Left colon (tissue), 1 donor: ENCODE measurements around the genes OPRD1 and PTPRU.

GRCh38 chr1:28123769-28123994, 35.3 kb upstream of the EYA3 start:
- PRO-cap: no peak

DNA sequence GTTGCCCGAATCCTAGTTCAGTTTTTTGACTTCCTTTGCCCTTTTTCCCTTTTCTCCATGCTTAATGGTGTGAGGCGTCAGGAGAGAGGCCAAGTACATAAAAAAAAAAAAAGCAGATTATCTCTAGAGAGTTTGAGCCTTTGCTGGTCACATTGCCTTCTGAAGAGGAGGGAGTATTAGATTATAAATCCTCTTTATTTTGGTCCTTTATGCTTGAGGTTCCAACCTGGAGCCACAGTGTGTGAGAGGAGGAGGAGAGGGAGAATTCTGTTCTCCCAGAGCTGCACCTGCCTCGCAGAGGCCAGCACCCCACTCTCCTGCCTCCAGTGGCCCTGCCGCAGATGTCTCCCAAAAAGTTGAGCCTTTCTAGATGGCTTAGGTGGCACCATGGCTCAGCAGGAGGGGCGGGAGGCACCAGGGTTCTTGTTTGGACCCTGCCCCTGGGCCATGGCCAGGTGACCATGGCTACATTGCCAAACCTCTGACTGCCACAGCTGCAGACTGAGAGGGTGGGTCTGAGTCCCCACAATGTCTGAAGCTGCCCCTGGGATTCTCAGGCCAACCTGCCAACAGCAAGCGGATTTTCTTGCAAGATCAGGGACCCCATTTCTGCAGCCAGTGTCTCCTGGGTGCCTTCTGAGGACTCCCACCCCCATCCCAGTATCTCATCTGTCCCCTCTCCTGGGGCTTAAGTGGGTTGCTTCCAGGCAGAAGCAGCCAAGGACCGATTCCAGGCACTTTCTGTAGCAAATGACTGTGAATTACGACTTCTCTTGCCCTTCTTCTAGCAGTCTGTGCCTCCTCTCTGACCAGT, 22.2 kb downstream of the SESN2 start:
- PRO-cap: no peak

DNA sequence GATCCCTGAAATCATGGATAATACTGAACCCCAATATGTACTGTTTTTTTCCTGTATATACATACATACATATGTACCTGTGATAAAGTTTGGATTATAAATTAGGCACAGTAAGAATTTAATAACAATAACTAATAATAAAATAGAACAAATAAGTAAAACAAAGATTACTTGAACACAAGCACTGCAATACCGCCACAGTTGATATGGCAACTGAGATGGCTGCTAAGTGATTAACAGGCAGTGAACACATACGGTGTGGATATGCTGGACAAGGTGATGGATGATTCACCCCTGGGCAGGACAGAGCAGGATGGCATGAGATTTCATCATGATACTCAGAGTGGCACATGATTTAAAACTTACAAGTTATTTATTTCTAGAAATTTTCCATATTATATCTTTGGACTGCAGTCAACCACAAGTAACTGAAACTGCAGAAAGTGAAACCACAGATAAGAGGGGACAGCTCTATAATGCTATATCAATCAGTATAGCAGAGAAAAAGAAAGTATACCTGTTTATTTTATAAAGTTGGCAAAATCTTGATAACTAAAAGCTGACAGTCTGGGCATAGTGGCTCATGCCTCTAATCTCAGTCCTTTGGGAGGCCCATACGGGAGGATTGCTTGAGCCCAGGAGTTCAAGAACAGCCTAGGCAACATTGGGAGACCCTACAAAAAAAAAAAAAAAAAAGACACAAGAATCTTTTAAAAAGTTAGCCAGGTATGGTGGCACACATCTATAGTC, 47.9 kb downstream of the PHACTR4 start:
- PRO-cap: no peak

- PRO-cap: no peak
Measured at GRCh38 chr1:28473463-28474262, 32.2 kb upstream of the RCC1 start.

- PRO-cap: no peak
Measured at GRCh38 chr1:28505625-28505735, 363 bp upstream of the RCC1 start.

GRCh38 chr1:28580350-28580929, 11.6 kb upstream of the RAB42 start:
- PRO-cap: no peak

- PRO-cap: no peak
Measured at GRCh38 chr1:28631333-28631612, 11.6 kb downstream of the TAF12 start.

DNA sequence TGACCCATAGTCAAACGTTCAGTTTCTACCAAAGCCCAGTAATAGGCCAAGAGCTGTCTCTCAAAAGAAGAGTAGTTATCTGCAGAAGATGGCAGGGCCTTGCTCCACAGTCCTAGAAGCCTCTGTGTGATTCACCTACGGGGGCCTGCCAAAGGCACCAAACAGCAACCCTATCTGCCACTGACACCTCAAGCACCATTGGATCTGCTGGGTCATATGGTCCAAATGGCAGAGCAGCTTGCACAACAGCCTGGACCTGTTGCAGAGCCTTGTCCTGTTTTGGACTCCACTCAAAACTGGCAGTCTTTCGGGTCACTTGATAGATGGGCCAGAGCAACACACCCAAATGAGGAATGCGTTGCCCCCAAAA, 12.7 kb upstream of the GMEB1 start:
- PRO-cap: no peak

- PRO-cap: no peak
Measured at GRCh38 chr1:28754569-28755534, 18.1 kb downstream of the YTHDF2 start.

DNA sequence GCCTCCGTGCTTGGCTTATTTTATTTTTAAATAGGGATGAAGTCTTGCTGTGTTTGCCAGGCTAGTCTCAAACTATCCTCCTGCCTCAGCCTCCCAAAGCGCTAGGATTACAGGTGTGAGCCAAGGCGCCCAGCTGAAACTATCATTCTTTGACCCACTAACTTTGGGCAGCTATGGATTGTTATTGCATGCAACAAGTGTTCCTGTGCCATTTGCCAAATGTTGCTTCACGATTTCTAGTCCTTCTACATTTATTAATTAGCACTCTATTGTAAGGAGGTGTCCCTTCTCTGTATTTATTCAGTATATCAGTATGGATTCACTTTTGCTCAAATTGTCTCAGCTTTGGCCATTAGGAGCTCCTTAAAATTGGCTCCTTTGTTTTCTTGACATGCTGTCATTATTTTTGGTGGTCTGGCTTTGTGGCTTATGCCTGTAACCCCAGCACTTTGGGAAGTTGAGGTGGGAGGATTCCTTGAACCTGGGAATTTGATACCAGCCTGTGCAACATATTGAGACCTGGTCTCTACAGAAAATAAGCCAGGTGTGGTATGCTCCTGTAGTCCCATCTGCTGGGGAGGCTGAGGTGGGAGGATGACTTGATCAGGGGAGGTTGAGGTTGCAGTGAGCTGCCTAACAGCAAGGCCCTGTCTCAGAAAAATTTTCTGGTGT, 36.5 kb downstream of the YTHDF2 start:
- PRO-cap: no peak

DNA sequence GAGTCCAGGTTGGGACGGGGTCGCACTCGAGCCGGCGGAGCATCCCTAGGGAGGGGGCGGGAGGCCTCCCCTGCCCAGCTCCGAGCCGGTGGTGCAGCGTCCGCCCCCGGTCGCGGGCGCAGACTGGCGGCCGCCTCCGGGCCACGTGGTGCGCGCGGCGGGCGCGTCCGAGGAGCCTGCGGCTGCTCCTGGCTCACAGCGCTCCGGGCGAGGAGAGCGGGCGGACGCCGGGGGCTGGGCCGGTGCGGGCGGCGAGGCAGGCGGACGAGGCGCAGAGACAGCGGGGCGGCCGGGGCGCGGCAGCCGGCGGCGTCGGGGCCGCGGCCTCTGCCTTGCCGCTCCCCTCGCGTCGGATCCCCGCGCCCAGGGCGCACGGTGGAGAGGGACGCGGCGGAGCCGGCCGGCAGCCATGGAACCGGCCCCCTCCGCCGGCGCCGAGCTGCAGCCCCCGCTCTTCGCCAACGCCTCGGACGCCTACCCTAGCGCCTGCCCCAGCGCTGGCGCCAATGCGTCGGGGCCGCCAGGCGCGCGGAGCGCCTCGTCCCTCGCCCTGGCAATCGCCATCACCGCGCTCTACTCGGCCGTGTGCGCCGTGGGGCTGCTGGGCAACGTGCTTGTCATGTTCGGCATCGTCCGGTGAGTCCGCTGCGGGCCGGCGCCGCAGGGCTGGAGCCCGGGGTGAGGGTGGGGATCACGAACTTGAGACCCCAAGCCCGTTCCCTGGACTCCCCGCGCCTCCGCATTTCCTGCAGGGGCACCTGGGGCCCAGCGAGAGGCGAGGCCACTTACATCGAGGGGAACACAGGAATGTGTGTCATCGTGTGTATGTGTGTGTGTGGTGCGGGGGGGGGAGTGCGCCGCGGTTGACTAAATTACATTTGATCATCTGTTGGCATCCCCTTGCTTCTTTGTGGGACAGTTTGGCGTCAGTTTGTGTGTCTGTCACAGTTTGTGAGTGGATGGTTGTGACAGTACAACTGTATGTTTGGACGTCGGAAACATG, at the start of gene OPRD1:
TSS of gene OPRD1 (plus strand) at position 196 of the 1,003 bp plus-strand sequence.
- PRO-cap: no peak

GRCh38 chr1:29236123-29237005, at the start of gene PTPRU:
Gene PTPRU (plus strand): TSS chr1:29236522.
- PRO-cap: unidirectional peak, plus-strand start at chr1:29236366; unidirectional peak, plus-strand start at chr1:29236522

GRCh38 chr1:29837277-29837724, 601.0 kb downstream of the PTPRU start:
- PRO-cap: no peak

DNA sequence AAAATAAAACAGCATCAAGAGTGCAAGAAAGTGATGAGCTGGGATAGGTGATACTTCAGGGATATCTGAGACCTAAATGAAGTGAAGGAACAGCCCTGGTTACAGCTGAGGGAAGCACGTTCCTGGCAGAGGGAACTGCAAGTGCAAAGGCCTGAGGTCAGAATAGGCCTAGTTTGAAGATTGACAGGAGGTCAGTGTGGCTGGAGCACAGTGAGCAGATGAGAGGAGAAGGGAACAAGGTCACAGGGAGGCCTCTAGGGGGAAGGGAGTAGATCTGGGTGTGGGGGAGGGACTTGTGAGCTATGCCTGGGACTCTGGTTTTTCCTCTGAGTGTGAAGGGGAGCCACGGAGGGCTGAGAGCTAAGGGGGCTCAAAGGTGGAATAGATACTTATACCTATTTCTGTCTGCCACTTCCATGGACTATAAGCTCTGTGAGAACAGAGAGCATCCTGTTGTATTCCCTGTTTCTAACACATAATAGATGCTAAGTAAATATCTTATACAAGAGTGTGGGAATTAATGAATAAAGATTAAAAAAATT, 736.4 kb downstream of the MATN1 start:
- PRO-cap: no peak

DNA sequence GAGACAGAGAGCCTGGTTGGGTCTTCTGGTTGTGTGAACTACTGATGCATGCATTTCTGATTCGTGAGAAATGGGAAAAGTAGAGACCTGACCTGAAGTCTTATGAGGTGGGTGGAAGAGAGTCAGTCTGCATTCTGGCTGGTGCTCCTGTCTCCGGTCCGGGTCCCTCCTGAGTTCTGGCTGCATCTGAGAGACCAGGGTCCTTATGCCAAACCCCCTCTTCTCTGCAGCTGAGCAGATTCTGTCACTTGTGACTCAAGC, 638.7 kb downstream of the MATN1 start:
- PRO-cap: no peak

DNA sequence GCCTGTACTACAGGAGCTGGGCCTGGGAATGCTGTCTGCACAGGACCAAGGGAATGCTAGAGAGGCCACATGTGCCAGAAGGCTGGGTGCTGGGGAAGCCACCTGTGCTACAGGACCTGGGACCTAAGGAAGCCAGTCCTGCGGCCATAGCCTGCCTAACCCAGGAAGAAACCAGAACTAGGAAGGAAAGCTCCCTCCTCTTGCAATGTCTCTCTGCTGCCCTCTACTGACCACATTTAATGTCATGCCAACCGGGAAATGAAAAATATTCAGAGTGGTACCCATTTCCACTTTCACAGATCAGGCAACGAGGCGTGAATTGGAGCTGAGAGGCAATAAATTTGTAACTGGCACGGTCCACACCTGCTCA, 343.1 kb downstream of the MATN1 start:
- PRO-cap: no peak

- PRO-cap: no peak
Measured at GRCh38 chr1:30704253-30704662, 19.1 kb downstream of the MATN1 start.

GRCh38 chr1:30731223-30731511, 7.8 kb upstream of the MATN1 start:
- PRO-cap: no peak

DNA sequence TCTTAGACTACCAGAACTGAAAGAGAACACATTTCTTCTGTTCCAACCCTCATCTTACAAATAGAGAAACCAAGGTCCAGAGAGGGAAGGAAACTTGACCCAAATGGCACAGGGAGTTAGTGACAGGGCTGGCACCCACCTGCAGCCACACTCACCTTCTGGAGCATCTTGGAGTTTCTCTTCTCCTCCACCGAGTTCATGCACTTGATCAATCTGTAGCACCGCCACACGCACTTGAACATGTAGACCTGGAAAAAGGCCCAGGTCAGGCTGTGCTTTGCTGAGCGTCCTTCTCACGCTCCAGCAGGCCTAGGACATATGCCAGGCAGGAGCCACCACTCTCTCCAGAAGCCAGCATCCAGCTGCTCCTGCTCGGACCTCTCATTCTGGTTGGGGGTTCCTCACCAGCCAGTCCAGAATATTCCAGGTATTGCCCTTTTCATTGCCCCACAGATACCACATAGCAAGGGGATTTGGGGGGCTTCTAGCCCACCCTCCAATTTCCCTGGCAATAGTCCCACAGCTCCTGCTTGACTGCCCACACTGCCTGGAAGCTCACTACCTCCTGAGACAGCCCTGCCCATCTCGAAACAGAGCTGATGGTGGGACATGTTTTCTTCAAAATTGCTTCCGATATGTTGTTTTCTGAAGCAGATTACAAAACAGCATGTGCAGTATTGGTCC, 11.8 kb upstream of the MATN1 start:
- PRO-cap: no peak

DNA sequence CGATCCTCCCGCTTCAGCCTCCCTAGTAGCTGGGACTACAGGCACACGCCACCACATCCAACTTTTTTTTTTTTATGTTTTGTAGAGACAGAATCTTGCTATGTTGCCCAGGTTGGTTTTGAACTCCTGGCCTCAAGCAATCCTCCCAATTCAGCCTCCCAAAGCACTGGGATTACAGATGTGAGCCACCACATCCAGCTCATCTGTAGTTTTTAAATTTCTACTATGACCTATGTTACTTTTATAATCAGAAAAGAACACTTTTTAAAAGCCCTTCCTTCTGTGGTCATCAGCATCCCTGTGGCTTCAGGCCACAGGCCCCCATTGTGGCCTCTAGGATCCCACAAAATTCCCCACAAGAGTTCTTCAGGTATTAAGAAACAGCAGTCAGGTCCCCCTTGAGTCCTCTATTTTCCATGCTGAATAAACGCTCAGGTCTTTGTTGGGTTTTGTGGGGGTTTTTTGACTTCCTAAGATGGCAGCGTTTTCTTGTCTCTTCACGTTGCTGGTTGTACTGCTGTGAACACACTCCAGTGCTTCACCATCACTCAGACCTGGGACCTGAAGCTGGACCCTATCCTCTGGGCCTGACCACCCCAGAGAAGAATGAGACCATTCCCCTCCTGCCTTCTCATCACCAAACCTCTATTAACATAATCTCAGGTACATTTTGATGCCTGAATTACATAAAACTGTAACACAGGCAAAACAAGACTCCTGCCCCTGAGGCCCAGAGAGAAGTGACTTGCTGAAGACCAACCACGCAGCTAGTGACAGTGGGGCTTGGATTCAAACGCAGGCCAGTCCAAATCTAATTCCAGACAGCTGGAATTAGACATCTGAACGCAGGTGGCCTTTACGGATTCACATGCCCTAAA, 13.4 kb upstream of the MATN1 start:
- PRO-cap: no peak